Gastroesophageal sphincter (tissue), 4 donors: ENCODE results near the genes PNN, LRFN5 and FANCM.

- PRO-cap: no peak
- RAMPAGE, long total RNA, 4 experiments: no peak in any of the 4 experiments
Observed at GRCh38 chr14:37247711-37248428, 50.1 kb downstream of the MIPOL1 start.

DNA sequence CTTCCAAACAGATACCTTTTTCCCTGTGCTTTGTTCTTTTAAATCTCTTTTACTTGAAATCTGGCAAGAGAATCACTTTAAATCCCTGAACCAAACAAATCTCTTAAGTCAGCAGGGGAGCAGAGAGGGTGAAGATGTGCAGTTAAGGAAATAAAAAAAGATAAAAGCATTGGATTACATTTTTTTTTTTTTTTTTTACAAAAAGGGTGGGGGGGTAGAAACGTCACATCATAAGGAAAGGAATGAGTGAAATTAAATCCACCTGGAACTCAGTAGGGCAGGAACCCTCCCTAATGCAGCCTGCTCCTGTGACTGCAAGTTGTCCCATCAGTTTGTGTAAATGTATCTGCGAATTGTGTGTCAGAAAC lies 1.4 kb downstream of the TTC6 start:
- PRO-cap: no peak
- RAMPAGE, long total RNA, 4 experiments: no peak in any of the 4 experiments

DNA sequence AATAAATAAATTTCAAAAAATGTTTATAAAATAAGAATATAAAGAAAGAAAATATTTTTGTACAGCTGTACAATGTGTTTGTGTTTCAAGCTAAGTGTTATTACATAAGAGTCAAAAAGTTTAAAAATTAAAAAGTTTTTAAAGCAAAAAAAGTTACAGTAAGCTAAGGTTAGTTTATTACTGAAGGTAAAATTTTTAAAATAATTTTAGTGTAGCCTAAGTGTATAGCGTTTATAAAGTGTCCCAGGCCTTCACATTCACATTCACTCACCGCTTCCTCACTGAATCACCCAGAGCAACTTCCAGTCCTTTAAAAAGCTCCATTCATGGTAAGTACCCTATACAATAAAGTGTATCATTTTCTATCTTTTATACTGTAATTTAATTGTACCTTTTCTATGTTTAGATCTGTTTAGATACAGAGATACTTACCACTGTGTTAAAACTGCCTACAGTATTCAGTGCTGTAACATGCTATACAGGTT lies 3.9 kb downstream of the CLEC14A start:
- PRO-cap: no peak
- RAMPAGE, long total RNA, 4 experiments: no peak in any of the 4 experiments

- PRO-cap: bidirectional peak, plus-strand start at chr14:39175260, minus-strand start at chr14:39175004; unidirectional peak, minus-strand start at chr14:39175641; unidirectional peak, minus-strand start at chr14:39175686
- RAMPAGE, long total RNA, 4 experiments: start-site peak on the plus strand in 2 of 4 experiments, at chr14:39175200-39175261 at its widest, 115 to 179 reads per replicate
Observed at GRCh38 chr14:39175152-39176264, at the start of gene PNN. TSS of gene PNN (plus strand) at chr14:39175254.

GRCh38 chr14:39411516-39411999 lies 20.7 kb downstream of the FBXO33 start:
- PRO-cap: no peak
- RAMPAGE, long total RNA, 4 experiments: no peak in any of the 4 experiments

DNA sequence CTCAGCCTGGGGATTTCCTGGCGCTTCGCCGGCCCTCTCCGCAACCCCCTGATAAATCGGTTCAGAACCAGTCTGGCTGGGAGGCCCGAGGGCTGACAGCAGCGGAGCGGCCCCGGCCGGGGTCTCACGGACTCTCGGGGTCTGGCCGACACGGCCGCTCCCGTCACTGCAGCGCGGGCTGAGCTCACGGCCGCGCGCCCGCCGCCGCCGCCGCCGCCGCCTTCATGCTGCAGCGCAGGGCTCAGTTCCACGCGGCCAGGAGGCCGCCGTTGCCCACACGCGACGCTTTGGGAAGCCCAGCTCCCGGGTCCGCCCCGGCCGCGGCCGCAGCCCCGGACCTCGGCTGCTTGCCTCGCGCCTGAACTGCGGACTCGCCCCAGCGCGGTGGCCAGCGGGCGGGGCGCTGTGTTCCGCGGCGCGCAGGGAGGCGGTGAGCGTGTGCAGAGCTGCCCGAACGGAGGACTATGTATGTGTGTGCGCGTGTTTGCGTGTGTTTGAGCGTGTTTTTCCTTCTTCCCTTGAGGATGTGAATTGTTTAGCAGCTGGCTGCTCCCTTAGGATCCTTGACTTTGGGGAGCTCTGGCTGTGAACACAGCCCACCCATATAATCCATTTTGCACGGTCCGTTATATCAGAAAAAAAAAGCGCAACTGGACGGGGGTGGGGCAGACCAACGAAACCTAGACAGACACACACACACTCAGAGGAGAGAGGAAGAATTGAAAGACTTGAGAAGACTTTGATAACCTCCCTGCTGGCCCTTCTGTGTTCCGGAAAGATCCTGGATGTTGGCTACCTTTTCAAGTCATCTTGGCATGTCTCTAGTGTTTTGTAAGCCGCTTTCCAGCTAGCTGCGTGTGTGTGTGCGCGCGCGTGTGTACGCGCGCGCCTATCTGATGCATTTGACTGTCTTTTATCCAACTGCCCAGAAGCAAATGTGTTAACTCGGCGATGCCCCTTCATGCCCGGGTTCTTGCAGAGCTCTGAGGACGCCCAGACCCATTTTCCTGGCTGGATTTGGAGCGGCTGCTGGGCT lies at the start of gene LRFN5:
Gene LRFN5 (plus strand): TSS at position 207 of the 1,036 bp plus-strand sequence.
- PRO-cap: bidirectional peak, plus-strand start at position 64 of the sequence, minus-strand start outside the sequence; bidirectional peak, plus-strand start at position 668 of the sequence, minus-strand start at position 365 of the sequence; bidirectional peak, plus-strand start at position 902 of the sequence, minus-strand start at position 802 of the sequence
- RAMPAGE, long total RNA, 4 experiments: no peak in any of the 4 experiments

- PRO-cap: no peak
- RAMPAGE, long total RNA, 4 experiments: no peak in any of the 4 experiments
Observed at GRCh38 chr14:44384905-44385839, 121.9 kb downstream of the FSCB start.

DNA sequence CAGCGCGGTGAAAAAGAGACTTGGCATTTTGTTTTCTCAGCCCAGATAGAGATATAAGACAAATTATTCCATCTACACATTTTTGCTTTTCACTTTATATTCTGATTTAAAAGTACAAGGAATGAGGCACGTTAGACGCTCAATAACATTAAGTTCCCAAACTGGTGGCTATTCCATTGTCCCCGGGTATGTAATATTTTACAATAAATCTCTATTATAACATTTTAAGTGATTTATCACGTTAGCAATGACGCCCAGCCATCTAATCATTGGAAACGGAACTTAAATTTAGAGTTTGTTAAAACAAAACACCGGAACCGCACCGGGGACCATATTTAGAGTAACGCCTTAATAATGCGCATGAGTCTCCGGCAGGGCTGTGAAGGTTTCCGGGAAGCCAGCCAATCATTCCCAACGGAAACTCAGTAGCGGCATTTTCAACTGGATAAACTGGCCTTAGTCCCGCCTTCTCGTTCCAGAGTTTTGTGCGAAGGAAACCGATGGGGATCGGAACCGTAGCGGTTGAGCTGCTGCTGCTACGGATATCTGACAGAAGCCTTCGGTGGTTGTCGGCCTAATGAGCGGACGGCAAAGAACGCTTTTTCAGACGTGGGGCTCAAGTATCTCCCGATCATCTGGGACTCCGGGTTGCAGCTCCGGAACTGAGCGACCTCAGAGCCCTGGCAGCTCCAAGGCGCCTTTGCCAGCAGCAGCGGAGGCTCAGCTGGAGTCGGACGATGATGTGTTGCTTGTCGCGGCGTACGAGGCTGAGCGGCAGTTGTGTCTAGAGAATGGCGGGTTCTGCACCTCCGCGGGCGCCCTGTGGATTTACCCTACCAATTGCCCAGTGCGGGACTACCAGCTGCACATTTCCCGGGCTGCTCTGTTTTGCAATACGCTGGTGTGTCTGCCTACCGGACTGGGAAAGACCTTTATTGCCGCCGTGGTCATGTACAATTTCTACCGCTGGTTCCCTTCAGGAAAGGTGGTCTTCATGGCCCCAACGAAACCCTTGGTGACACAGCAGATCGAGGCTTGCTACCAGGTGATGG lies at the start of gene FANCM:
Gene FANCM (plus strand): TSS at position 476 of the 1,052 bp plus-strand sequence.
- PRO-cap: bidirectional peak, plus-strand start at position 476 of the sequence, minus-strand start at position 271 of the sequence
- RAMPAGE, long total RNA, 4 experiments: start-site peak on the plus strand in 3 of 4 experiments, centred at positions 493 to 503 of the sequence, 25 to 48 reads per replicate

GRCh38 chr14:45230889-45231455 lies 22.0 kb downstream of the MIS18BP1 start:
- PRO-cap: no peak
- RAMPAGE, long total RNA, 4 experiments: no peak in any of the 4 experiments

- PRO-cap: no peak
- RAMPAGE, long total RNA, 4 experiments: no peak in any of the 4 experiments
Observed at GRCh38 chr14:45317532-45317953, 64.5 kb upstream of the MIS18BP1 start.

GRCh38 chr14:45889016-45889505 lies 636.1 kb upstream of the MIS18BP1 start:
- PRO-cap: no peak
- RAMPAGE, long total RNA, 4 experiments: no peak in any of the 4 experiments

- PRO-cap: no peak
- RAMPAGE, long total RNA, 4 experiments: no peak in any of the 4 experiments
Observed at GRCh38 chr14:46734114-46734670, 82.6 kb upstream of the RPL10L start.

DNA sequence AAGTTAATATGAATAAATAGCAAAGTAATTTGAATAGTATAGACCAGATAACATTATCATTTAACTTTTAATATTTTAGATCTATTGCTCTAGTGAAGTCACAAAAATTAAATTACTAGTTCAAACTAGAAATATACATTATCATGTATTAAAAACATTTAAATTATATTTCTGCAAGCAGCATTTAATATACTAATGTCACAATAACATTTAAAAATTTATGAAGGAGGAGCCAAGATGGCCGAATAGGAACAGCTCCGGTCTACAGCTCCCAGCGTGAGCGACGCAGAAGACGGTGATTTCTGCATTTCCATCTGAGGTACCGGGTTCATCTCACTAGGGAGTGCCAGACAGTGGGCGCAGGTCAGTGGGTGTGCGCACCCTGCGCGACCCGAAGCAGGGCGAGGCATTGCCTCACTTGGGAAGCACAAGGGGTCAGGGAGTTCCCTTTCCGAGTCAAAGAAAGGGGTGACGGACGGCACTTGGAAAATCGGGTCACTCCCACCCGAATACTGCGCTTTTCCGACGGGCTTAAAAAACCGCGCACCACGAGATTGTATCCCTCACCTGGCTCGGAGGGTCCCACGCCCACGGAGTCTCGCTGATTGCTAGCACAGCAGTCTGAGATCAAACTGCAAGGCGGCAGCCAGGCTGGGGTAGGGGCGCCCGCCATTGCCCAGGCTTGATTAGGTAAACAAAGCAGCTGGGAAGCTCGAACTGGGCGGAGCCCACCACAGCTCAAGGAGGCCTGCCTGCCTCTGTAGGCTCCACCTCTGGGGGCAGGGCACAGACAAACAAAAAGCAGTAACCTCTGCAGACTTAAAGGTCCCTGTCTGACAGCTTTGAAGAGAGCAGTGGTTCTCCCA lies 225.8 kb upstream of the MDGA2 start:
- PRO-cap: no peak
- RAMPAGE, long total RNA, 4 experiments: no peak in any of the 4 experiments

GRCh38 chr14:48333694-48333893 lies 658.2 kb upstream of the MDGA2 start:
- PRO-cap: no peak
- RAMPAGE, long total RNA, 4 experiments: no peak in any of the 4 experiments

DNA sequence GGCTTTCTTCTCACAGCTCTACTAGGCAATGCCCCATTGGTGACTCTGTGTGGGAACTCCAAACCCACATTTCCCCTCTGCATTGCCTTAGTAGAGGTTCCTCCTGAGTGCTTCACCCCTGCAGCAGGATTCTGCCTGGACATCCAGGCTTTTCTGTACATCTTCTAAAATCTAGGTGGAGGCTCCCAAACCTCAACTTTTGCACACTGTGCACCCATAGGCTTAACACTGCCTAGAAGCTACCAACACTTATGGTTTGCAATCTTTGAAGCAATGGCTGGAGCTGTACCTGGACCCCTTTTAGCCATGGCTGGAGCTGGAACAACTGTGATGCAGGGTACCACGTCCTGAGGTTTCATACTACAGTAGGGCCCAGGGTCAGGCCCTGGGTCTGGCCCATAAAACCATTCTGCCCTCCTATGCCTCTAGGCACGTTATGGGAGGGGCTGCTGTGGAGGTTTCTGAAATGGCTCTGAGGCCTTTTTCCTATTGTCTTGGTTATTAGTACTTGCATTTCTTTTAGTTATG lies 851.8 kb downstream of the RPS29 start:
- PRO-cap: no peak
- RAMPAGE, long total RNA, 4 experiments: no peak in any of the 4 experiments

DNA sequence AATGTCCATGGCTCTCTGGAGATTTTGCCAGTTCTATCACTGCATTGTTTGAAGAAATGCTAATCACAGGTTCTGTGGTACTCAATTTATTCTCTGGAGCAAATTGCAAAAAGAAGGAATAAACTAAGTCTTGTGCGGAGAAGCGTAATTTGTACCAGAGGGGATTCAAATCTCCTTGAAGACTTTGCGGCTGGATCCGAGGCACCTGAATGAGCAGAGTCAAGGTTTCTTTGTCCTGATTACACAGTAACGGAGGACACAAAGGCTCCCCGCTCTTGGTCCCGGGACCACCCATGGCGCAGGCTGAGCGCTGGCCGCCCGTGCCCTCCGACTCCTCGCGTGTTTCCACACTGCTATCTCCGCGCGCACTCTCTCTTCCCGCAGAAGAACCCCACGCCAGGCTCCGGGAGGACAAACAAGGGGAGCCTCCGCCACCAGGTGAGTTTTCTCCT lies 1.7 kb downstream of the DNAAF2 start:
- PRO-cap: no peak
- RAMPAGE, long total RNA, 4 experiments: no peak in any of the 4 experiments

- PRO-cap: bidirectional peak, plus-strand start at chr14:49634045, minus-strand start at chr14:49633964
- RAMPAGE, long total RNA, 4 experiments: start-site peak on the plus strand in 1 of 4 experiments, at chr14:49634053-49634076 at its widest, 7 reads per replicate; start-site peak on the minus strand in 3 of 4 experiments, at chr14:49633967-49634003 at its widest, 29 to 384 reads per replicate
Observed at GRCh38 chr14:49633780-49634201, 1.3 kb downstream of the DNAAF2 start.

DNA sequence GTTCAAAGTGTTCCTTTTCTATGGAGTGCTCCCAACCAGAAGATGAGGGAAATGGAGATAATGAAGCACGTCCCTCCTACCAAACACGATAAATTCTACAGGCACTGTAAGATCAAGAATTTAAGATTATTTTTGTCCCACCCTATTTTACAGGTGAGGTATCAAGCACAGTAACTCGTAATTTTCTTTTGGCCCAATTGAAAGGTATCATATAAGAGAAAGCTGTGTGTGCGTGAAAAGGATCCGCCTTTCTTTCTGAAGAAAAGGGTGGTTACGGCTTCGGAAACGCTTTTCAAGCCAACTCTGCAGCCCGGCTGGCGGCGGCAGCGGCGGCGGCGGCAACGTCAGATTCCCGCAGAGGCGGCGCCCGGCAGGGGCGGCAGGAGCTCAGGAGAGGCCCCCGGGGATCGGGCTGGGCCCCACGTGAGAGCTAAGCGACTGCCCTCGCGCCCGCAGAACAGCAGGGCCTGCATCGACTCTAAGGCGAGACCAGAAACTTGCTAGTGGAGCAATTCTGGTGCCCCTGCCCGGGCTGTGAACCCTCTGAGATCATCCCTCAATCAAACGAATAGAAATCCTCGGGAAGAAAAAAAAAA lies 603 bp upstream of the KLHDC2 start:
- PRO-cap: bidirectional peak, plus-strand start at position 288 of the sequence, minus-strand start at position 265 of the sequence; bidirectional peak, plus-strand start at position 355 of the sequence, minus-strand start at position 346 of the sequence
- RAMPAGE, long total RNA, 4 experiments: start-site peak on the plus strand in 2 of 4 experiments, centred at positions 382 to 428 of the sequence, 18 to 19 reads per replicate

- PRO-cap: no peak
- RAMPAGE, long total RNA, 4 experiments: no peak in any of the 4 experiments
Observed at GRCh38 chr14:49769049-49769571, 1.2 kb downstream of the KLHDC2 start.

GRCh38 chr14:49896430-49896912 lies 3.6 kb downstream of the ARF6 start:
- PRO-cap: no peak
- RAMPAGE, long total RNA, 4 experiments: no peak in any of the 4 experiments